AG08470 (cell line): ENCODE measurements around a stretch of chr13.

DNA sequence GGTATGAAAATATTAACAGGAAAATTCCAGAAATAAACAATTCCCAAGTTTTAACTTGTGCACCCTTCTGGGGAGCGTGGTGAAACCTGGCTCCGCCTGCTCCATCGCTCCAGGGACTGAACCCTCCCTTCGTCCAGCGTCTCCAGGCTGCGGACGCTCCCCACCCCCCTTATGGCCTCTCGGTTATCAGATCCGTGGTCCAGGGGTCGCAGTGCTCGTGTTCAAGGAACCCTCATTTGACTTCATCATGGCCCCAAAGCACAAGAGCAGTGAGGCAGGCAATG is 71.1 kb downstream of the ATP11A start:
- RRBS = no CpG with 5 or more reads among the region's 11 CpGs

DNA sequence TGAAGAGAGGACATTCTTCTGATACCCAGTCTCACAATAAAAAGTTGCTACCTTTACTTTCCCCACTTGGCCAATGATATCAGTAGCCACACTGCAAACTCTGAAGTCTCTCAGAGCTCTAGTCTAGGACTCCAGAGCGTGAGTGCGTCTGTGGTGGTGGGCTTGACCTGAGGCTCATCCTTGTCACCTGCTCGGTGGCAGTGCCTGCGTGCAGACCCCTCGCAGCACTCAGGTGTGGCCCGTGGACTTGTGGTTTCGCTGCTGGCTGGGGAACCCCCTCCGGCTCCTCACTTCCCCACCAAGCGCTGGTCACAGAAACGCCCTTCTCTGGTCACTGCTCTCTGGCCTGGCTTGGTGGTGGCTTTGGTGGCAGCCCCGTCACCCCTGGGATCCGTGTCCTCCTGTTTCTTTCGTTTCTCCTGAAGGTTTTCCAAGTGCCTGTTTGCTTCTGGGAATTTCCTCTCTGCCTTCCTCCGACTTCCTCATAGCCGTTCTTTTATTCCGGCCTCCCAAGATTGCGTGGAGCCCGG is 77.9 kb downstream of the ATP11A start:
- RRBS = no CpG with 5 or more reads among the region's 18 CpGs

DNA sequence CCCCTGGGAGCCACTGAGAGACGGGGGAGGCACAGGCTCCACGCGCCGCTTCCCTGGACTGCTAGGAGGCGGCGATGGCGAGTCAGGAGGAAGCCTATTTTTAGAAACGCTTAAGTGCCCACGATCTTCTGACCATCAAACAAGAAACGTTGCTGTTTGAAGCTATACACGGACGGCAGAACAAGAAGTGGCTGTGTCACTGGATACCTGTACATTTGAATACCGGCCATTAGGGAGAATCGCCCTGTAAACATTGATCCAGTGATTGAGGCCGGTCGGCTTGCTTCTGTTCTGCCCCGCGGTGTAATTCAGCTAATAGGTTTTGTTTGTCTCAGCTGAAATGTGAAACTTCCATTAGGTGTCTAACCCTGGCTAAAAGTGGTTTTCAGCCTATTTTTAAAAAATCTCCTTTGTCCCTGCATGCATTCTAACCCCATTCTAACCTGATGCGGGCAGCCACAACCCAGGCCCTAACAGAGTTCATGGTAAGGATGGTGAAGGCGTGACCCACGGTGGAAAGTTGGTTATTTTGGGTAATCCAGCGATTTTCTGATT is 81.0 kb downstream of the ATP11A start:
- RRBS = no CpG with 5 or more reads among the region's 22 CpGs

- RRBS = no CpG with 5 or more reads among the region's 28 CpGs
Measured at GRCh38 chr13:112893375-112894116, 75.5 kb upstream of the MCF2L start.

GRCh38 chr13:112894117-112894690 is 74.8 kb upstream of the MCF2L start:
- RRBS = 7% methylated on average over 7 of the region's 65 CpGs

GRCh38 chr13:112978647-112979572 is 9.9 kb downstream of the MCF2L start:
- RRBS = 81% methylated on average over 4 of the region's 29 CpGs

- RRBS = 5% methylated on average over 28 of the region's 72 CpGs
Measured at GRCh38 chr13:113110252-113110808, 4.7 kb downstream of the F7 start.

DNA sequence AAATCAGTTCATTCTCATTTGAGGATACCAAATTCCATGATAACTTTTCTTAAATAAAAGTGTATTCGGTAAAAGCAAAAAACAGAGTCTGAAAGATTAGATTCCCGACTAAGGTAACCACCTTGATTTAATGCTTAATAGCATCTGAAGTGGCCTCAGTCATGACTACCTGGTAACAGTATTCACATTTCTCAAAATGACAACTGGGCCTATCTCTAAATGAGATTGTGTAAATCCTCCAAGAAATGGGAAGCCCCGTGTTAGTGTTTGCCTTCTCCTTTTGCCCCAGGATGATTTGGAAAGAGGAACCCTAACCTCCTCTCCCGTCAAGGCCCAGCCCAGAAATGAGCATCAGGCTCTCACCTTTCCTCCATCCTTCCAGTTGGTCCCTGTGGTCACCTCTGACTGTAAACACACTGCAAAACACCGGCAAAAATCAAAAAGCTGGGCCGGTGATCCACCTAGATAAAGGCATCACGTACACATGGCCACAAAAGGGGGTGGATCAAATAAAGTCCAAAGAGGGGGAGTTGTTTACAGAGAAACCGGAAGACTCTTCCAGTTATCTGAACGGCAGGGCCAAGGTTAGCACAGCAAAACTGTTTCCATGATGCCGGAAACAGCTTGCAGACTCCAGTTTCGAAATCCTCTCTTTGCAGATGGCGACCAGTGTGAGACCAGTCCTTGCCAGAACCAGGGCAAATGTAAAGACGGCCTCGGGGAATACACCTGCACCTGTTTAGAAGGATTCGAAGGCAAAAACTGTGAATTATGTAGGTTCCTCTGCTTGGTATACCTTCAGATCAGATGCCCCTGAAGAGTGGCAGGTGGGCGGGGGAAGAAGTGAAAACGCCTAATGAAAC is 16.3 kb downstream of the F10 start:
- RRBS = 79% methylated on average over 5 of the region's 17 CpGs

DNA sequence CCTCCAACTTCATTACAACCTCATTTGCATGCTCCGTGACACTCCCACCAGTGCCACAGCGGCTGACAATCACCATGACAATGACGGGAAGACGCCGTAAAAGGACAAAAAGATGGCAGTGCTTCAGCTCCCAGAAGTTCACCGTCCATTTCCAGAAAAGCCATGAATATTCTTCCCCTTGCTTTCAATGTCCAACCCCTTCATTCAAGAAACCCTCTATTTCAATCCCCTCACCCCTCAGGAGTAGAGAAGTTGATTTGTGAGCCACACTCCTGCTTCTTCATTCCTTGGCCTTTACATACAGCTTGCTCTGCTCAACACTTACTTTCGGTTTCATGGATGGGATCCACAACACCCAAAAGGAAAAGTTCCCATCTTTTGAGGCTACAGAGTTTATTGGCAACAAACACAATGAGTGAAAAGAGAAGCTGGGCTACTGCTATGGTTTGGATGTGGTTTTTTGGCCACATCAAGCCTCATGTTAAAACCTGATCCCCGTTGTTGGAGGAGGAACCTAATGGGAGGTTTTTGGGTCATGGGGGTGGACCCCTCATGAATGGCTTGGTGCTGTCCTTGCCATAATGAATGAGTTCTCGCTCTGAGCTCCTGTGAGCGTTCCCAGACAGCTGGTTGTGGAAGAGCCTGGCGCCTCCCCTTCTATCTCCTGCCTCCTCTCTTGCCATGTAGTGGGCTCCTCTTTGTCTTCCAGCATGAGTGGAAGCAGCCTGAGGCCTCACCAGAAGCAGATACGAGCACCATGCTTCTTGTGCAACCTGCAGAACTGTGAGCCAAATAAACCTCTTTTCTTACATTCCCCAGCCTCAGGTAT is 19.8 kb downstream of the PCID2 start:
- RRBS = no CpG with 5 or more reads among the region's 12 CpGs

DNA sequence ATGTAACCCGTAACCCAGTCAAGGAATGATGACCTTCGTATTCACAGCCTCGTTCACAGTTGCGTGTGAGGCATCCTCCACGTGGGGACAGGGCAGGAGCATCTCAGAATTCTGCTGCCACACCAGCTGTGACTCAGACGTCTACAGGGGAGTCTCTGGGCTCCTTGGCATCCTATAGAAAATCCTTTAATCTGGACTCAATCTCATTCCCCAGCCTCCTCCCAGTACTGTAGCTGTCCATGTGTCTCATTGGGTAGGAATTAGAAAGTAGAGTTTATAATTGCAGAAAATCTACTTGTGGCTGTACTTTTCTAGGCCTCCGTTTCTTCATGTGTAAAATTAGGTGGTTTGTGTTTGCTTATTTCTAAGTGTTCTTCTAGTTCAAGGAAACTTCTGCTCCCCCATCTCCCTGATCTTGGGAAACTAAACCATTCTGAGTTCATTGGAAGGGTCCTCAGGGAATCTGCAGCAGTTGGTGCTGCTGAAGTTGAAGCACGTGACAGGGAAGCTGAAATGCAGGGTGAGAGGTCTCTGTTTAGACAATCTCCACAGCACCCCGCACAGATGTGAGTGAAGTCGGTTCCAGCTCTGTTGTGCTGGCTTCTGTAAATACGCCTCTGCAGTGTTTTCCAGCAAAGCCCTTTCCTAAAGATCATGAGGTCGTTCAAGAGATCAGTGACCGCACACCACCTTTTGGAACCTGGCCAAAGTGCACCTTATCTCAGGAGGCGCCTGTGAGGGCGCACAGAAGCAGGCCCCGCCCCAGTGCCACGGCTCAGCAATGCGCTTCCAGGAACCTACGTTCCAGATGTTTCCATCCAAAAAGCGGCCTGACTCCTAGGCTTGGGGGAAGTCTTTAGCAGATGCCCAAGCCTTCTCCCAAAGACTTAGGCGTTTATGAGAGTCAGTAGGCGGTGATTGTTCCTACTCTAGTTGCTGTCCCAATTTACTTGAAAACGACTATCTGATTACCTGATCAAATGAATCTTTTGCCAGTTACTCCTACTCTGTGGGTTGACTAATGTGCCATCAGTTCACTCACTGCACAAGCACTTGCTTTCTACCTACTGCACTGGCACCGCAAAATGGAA is 10.6 kb downstream of the CUL4A start:
- RRBS = no CpG with 5 or more reads among the region's 24 CpGs

GRCh38 chr13:113224453-113225530 is 15.4 kb downstream of the CUL4A start:
- RRBS = no CpG with 5 or more reads among the region's 19 CpGs

GRCh38 chr13:113229160-113229676 is 19.8 kb downstream of the CUL4A start:
- RRBS = no CpG with 5 or more reads among the region's 10 CpGs

- RRBS = no CpG with 5 or more reads among the region's 22 CpGs
Measured at GRCh38 chr13:113291826-113292785, 4.9 kb upstream of the LAMP1 start.

DNA sequence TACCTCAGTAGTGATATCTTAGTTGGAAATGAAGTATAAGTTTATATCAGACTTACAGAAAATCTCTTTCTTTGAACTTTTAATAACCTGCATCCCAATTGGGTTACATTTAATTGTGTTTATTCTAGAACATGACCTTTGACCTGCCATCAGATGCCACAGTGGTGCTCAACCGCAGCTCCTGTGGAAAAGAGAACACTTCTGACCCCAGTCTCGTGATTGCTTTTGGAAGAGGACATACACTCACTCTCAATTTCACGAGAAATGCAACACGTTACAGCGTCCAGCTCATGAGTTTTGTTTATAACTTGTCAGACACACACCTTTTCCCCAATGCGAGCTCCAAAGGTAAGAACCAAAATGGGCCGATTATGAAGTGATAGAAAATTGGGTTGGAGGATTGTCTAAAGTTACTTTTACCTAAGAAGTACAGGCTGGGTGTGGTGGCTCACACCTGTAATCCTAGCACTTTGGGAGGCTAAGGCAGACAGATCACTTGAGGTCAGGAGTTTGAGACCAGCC is 12.5 kb downstream of the LAMP1 start:
- RRBS = no CpG with 5 or more reads among the region's 7 CpGs

- RRBS = 62% methylated on average over 5 of the region's 26 CpGs
Measured at GRCh38 chr13:113351275-113352022, 12.5 kb downstream of the GRTP1 start.

DNA sequence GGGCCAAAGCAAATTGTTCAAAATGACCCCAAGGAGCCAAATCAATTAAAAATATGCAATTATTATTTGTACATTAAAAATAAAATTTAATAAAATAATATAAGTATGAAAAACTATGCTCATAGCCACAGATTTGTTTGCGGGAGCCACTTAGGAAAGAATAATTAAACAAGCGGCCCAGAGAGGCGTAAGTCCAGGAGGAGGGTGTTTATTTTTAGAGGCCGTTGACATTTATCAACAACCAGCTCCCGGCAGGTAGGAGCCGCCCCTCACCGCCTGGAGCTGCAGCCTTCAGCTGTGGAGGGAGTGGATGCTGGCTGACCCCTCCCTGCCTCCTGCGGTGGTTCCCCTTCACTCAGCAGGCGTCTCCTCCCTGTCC is 16.0 kb upstream of the GRTP1 start:
- RRBS = no CpG with 5 or more reads among the region's 9 CpGs

GRCh38 chr13:113405822-113406779 is 42.2 kb upstream of the GRTP1 start:
- RRBS = no CpG with 5 or more reads among the region's 42 CpGs

GRCh38 chr13:113417174-113417755 is 36.0 kb downstream of the ADPRHL1 start:
- RRBS = 94% methylated on average over 2 of the region's 21 CpGs

DNA sequence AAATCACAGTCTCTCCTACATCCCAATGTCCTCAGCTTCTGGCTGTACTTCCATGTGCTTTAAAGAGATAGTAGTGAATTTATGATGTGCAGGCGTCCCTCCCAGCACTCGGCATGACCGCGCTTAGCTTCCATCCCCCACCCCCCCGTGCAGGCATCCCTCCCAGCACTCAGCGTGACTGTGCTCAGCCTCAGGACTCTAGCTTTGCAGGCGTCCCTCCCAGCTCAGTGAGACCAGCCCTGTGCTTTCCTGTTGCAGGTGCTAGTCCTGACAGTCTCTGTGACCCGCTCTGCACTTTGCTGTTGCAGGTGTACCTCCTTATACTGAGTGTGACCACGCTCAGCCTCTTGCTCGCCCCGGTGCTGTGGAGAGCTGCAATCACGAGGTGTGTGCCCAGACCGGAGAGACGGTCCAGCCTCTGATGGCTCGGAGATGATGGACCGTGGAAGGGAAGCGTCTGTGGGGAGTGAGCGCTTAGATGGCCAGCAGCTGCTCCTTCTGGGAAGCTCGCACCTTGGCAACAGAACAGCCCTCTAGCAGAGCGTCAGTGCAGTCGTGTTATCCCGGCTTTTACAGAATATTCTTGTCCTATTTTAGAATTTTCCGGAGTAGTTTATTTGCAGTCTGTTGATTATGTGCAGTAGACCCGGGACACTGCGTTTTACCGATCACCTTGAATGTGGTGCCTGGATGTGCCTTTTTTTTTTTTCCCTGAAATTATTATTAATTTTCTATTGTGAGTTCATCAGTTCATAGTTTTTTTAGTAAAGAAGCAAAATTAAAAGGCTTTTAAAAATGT is 35.2 kb upstream of the TFDP1 start:
- RRBS = 92% methylated on average over 1 of the region's 26 CpGs

GRCh38 chr13:113601166-113602382 is 17.0 kb downstream of the TFDP1 start:
- RRBS = 97% methylated on average over 8 of the region's 46 CpGs